Lung (tissue), 4 donors: ENCODE data around the gene ITIH4.

DNA sequence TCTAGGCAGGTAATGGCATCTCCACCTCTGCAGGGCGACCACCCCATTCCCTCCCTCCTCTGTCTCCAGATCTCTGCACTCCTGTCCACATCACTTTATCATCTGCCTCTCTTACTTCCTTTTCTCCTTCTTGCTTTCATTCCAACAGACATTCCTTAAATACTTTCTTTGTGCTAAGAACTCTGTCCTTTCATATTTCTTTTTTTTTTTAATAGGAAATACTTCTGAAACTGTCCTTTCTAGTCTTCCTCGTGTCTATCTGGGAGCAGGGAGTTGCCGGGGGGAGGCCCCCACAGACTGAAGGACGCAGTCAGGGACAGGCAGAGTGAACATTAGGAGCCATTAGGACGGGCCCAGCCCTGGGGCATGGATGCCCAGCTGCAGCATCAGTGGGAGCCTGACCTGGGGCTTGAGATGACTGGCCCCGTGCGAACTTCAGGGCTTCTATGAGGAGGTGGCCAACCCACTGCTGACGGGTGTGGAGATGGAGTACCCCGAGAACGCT is 7.4 kb downstream of the ITIH3 start:
- PRO-cap: no peak
- RAMPAGE, long total RNA: no peak
- RRBS: no CpG with 5 or more reads among the region's 10 CpGs

- PRO-cap: no peak
- RAMPAGE, long total RNA: no peak
- RRBS: 76% methylated on average over 4 of the region's 20 CpGs
These were observed at the start of gene ITIH4 for GRCh38 chr3:52830483-52831483. TSS of gene ITIH4 (minus strand) at chr3:52830672.

GRCh38 chr3:53167449-53168268 is 6.7 kb downstream of the PRKCD start:
- PRO-cap: no peak
- RAMPAGE, long total RNA: no peak
- RRBS: no CpG with 5 or more reads among the region's 7 CpGs

GRCh38 chr3:53186156-53186347 is 25.0 kb downstream of the PRKCD start:
- PRO-cap: no peak
- RAMPAGE, long total RNA: no peak
- RRBS: no CpG with 5 or more reads among the region's 7 CpGs

- PRO-cap: no peak
- RAMPAGE, long total RNA: no peak
- RRBS: no CpG with 5 or more reads among the region's 13 CpGs
These were observed 27.9 kb downstream of the PRKCD start for GRCh38 chr3:53188838-53189338.

- PRO-cap: no peak
- RAMPAGE, long total RNA: no peak
- RRBS: no CpG with 5 or more reads among the region's 19 CpGs
These were observed 29.1 kb downstream of the TKT start for GRCh38 chr3:53226613-53227152.

GRCh38 chr3:53495482-53496128 is 1.2 kb downstream of the CACNA1D start:
- PRO-cap: no peak
- RAMPAGE, long total RNA: no peak
- RRBS: 2% methylated on average over 30 of the region's 56 CpGs

DNA sequence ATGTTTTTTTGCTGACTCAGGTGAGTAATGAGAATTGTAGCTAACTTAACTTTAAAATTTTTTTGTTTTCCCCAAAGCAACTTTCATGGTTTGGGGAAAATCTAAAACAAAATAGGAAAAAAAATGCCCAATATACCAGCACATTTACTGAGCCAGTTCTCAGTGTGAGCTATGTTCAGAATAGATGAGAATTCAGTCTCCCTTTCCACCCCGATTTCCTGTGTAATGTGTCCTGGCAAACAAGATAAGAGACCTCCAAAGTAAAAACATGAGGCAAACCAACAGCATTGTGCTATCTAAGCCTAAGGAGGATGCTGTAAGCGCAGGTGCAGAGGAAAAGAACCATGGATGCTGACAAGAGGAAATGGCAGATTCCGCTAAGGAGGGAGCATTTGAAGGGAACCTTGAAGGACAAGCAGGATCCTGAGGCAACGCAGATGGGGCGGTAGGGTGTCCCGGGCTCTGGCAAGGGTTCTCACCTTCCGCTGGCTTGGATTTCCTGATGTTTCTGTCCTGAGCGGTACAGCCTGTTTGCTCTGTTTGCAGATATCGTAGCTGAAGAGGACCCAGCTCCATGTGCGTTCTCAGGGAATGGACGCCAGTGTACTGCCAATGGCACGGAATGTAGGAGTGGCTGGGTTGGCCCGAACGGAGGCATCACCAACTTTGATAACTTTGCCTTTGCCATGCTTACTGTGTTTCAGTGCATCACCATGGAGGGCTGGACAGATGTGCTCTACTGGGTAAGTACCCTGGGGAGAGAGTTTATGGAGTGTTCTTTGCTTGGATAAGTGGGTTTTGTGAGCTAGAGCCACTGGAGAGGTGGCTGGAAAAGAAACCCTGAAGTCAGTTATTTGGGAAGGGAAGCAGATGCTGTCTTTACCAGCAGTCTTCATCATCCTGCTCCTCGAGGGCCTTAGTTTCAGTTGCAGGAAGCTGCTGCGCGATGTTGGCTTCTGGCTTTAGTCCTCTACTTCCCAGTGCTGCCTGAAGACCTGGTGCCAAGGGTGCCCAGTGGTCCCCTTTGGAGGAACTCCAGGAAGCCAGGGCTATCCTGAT is 171.7 kb downstream of the CACNA1D start:
- PRO-cap: no peak
- RAMPAGE, long total RNA: no peak
- RRBS: no CpG with 5 or more reads among the region's 17 CpGs

- PRO-cap: no peak
- RAMPAGE, long total RNA: no peak
- RRBS: no CpG with 5 or more reads among the region's 8 CpGs
These were observed 97.5 kb downstream of the CHDH start for GRCh38 chr3:53748537-53749259.

DNA sequence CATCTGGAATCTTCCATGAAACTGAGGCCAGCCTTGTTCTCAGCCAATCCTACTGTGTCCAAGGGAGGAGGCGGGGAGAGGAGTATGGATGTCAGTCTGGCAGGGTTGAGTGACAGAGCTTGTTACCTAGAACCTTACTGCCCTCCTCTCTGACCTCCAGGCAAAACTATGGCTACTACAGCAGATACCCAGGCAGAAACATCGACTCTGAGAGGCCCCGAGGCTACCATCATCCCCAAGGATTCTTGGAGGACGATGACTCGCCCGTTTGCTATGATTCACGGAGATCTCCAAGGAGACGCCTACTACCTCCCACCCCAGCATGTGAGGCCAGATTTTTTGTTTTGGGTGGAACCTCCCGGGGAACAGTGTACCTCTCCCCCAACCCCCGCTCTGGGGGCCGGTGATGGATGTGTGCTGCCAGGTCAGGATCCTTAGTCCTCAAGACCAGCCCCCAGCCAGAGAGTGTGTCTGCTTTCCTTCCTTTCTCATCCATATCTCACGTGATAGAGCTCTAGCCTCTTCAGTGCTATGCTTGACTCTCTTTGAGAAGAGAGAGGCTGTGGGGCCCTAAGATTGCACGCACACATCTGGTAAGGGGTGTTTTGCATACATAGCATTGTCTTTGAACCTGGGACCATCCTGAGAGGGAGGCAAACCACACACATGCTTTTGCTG is 41.3 kb downstream of the CHDH start:
- PRO-cap: no peak
- RAMPAGE, long total RNA: no peak
- RRBS: no CpG with 5 or more reads among the region's 13 CpGs

GRCh38 chr3:54121643-54122524 is 468 bp upstream of the CACNA2D3 start:
- PRO-cap: bidirectional peak, plus-strand start at chr3:54122588, minus-strand start at chr3:54122328
- RAMPAGE, long total RNA: no peak
- RRBS: 2% methylated on average over 46 of the region's 108 CpGs

DNA sequence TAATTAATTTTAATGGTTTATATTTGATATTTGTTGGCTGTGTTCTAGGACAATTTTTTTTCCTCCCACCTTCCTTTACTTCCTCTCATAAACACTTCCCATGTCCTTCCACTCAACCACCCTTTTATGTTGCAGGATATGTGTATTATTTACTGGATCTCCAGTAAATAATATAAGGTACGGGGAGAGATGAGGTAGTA is 236.4 kb downstream of the CACNA2D3 start:
- PRO-cap: no peak
- RAMPAGE, long total RNA: no peak
- RRBS: no CpG with 5 or more reads among the region's 1 CpG

- PRO-cap: no peak
- RAMPAGE, long total RNA: no peak
- RRBS: no CpG with 5 or more reads among the region's 14 CpGs
These were observed 288.2 kb downstream of the LRTM1 start for GRCh38 chr3:54639719-54640031.

GRCh38 chr3:55615939-55616483 is 128.9 kb upstream of the WNT5A start:
- PRO-cap: no peak
- RAMPAGE, long total RNA: no peak
- RRBS: no CpG with 5 or more reads among the region's 4 CpGs

GRCh38 chr3:56365797-56366219 is 102.5 kb downstream of the ERC2 start:
- PRO-cap: no peak
- RAMPAGE, long total RNA: no peak
- RRBS: no CpG with 5 or more reads among the region's 3 CpGs

GRCh38 chr3:56725138-56725773 is 42.2 kb upstream of the TASOR start:
- PRO-cap: no peak
- RAMPAGE, long total RNA: no peak
- RRBS: no CpG with 5 or more reads among the region's 4 CpGs

DNA sequence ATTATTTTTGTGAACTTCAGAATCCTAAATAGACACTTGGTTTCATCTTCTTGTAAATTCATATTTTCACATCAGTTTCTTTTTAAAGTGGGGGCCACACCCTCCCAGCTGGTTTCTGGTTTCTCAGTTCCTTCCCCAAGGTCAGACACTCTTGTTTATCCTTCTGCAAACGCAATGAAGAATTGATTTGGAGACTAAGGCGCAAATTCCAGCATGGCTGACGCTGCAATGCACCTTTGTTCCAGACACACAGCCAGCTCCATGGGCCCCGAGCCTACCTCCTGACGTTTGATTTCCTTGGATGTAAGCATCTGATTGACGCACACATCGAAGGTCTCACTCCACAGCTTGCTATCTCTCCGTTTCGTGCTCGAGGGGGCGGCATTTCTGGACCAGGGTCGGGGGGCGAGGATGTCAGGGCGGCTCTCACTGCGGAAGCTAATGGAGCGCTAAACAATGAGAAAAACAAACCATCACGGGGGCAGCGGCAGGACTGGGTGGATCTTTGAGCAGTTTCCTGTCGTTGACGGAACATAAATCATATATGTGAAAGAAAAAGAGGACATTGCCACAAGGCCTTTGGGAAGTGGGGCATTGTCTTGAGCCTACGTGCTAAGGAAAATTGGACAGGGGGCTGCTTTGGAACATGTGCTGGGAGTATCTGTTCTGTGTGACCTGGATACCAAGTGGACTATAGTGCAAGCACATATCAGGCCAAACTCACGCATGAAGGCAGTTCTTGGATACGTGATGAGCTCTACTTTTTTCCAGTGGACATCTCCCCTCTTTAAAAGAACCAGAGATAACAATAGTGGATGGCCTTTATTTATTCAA is 46.8 kb downstream of the ARHGEF3 start:
- PRO-cap: no peak
- RAMPAGE, long total RNA: no peak
- RRBS: no CpG with 5 or more reads among the region's 23 CpGs

GRCh38 chr3:56849513-56850160 is 47.9 kb upstream of the ARHGEF3 start:
- PRO-cap: no peak
- RAMPAGE, long total RNA: no peak
- RRBS: no CpG with 5 or more reads among the region's 8 CpGs

DNA sequence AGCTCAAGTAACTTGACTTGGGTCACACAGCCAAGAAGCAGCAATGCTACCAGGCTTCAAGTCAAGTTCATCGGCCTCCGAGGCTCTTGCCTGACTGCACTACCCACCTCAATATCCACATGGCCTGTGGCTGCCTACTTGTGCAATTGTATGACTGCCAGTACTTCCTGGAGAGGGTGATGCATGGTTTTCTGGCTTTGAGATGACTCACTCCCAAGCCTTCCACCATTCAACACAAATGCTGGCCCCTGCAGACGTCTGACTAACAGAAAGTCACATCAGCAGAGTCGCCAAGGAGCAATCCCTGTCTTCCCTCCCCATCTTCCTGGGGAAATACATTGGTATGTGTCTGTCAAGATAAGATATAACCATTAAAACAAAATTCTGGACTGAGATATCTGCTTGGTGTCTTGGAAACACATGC is 79.7 kb upstream of the SPATA12 start:
- PRO-cap: no peak
- RAMPAGE, long total RNA: no peak
- RRBS: no CpG with 5 or more reads among the region's 4 CpGs

- PRO-cap: bidirectional peak, plus-strand start at chr3:57596701, minus-strand start at chr3:57596711
- RAMPAGE, long total RNA: no peak
- RRBS: 2% methylated on average over 4 of the region's 16 CpGs
These were observed 746 bp downstream of the ARF4 start for GRCh38 chr3:57596441-57596754.